Thoracic aorta (tissue), 1 donor: ENCODE measurements around a stretch of chr17.

- RAMPAGE, long total RNA, result no peak
Measured at GRCh38 chr17:45976912-45977617, 22.0 kb upstream of the STH start.

DNA sequence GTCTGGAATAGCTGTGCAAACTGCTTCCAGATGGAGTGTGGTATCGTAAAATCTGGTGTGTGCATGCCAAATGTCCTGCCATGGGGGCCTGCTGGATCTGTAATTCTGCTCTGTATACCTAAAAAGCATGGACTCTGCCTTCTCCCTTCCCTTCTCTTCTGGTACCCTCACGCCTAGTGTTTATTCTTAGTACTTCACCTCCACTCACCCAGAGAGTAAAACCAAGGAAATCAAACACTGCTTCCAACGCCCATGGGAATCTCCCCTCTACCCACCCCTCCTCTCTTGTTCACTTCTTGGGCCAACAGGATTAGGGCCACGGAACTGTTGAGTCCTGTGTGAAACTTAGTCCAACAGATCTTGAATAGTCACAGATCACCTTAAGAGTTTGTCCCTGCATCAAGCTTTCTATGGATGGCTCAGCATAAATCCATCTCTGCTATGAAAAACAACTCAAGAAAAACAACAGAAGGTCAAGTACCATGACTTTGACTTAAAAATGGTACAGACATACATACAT is 38.9 kb downstream of the STH start:
- RAMPAGE, long total RNA, result no peak

DNA sequence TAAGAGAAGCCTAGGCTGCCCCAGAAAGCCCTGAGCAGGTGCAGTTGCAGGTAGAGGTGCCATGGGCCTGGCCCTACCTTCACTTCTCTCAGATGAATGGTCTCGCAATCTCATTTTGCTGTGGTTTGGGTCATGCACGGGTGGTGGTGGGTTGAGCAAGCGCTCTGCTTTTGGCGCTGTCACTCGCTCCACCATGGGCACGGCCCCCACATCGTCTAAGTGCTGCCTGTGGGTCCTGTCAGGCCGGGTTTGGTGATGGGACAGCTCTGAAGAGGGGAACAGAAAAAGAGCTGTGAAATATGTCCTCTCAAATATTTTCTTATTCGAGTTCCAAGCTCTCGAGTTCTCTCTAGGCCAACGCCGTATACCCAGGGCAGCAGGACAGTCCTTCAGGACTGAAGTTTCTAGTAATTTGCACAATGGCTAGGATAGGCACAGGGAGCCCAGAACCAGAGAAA is 39.9 kb downstream of the STH start:
- RAMPAGE, long total RNA, result no peak

DNA sequence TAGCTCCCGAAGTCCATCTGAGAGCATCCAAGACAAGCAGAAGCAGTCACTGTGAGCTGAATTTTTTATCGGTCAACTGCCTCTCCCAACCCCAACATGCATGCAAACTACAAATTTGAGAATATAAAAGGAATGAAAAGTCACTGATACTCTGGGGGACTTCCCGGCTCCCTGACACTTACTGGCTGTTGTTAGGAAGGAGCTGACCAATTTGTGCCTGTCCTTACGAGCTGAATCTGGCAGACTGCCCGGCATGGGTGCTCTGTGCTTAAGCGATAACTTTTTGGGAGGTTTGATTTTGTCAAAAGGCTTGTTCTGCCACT is 40.4 kb downstream of the STH start:
- RAMPAGE, long total RNA, result no peak

GRCh38 chr17:46044022-46044599 is 45.1 kb downstream of the STH start:
- RAMPAGE, long total RNA, result no peak

DNA sequence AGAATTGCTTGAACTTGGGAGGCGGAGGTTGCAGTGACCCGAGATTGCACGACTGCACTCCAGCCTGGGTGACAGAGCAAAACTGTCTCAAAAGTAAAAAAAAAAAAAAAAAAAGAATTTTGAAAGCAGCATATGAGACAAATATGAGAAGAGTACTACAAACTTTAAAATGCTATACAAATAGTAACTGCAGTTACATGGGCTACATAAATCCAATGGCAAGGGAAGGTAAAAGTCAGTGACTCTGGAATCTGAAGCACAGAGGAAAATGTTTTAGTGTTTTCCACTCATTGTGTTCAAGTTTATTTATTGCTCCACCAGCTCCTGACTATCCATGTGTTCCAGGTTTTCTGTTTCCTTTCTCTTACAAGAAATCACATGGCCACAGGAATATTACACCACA is 47.7 kb downstream of the STH start:
- RAMPAGE, long total RNA, result no peak

DNA sequence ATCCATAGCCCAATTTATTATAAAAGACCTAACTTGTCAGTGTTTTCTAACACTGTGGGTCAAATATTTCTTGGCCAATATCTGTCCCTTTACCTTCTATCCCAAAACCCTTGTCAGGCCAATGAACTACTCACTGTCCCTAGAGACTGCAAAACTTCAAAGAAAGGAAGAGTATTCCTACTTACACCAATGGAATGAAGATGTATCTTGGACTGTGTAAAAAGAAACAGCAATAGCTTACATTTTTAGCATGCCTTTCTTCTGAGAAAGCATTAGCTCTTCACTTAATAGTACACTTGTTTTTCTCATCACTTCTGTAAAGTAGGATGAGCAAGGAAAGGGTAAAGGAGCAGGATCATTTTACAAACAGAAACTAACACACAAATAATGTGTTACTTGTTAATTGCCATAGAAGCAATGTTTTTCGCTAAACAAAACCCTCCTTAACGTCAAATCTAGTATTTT is 74.0 kb downstream of the STH start:
- RAMPAGE, long total RNA, result no peak

DNA sequence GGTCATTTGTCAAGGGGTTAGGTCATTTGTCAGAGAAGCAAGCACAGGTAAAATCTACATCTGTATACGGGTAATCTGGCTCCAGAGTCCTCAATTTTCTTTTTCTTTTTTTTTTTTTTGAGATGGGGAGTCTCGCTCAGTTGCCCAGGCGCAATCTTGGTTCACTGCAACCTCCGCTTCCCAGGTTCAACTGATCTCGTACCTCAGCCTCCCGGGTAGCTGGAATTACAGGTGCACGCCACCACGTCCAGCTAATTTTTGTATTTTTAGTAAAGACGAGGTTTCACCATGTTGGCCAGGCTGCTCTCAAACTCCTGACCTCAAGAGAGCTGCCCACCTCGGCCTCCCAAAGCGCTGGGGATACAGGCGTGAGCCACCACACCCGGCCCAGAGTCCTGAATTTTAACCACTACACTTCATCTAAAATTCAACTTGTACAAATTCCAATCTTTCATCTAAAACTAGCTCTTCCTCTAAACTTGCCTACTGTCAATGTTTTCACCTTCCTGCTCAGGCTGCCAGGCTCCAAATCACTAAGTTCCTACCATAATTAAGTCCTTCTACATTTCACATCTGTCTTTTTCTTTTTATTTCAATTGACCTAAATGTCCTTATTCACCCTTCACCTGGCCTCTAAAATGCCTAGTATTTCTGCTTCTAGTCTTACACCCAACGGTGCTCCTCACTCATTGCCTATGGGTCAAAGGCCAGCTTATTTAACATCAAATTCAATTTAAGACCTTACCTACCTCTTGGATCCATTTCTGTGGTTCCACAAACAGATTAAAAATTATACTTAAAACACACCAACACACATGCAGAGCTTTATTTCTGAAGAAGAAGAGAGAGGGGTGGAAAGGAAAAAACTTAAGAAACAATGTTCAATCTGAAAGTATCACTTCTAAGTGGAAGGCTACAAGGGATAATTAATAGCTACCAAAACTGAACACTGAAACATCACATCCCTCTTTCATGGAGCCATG is 73.7 kb downstream of the KANSL1 start:
- RAMPAGE, long total RNA, result no peak

- RAMPAGE, long total RNA, result no peak
Measured at GRCh38 chr17:46151259-46151912, 41.8 kb downstream of the KANSL1 start.

DNA sequence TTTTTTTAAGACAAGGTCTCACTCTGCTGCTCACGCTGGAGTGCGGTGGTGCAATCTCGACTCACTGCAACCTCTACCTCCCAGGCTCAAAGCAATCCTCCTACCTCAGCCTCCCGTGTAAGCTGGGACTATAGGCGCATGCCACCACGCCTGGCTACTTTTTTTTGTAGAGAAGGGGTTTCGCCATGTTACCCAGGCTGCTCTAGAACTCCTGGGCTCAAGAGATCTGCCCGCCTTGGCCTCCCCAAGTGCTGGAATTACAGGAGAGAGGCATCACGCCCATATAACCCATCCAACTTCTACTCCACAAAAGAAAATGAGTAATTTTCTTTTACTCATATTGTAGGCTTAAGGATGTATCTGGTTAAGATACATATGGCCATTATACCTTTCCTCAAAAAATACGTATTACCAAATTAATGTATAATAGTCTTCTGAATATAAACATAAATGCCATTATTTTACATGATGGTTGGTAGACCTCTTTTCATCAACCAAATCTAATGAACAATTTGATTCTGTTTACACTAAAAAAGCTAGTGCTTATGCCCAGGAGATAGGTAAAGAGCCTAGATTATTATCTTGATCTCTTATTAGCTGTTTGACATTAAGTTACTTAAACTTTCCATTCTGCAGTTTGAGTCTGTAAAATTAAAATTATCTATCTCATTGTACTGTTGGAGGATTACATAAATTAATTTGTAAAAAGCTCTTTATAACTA is 32.8 kb downstream of the KANSL1 start:
- RAMPAGE, long total RNA, result no peak

DNA sequence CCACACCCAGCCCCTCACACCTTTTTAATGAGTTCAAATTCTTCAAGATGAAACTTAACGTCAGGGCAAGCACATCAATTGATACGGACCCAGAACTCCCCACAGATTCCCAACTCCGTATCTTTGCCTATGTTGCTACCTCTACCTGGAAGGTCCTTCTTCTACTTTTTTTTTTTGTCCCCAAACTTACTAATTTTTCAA is 11.6 kb downstream of the KANSL1 start:
- RAMPAGE, long total RNA, result no peak

DNA sequence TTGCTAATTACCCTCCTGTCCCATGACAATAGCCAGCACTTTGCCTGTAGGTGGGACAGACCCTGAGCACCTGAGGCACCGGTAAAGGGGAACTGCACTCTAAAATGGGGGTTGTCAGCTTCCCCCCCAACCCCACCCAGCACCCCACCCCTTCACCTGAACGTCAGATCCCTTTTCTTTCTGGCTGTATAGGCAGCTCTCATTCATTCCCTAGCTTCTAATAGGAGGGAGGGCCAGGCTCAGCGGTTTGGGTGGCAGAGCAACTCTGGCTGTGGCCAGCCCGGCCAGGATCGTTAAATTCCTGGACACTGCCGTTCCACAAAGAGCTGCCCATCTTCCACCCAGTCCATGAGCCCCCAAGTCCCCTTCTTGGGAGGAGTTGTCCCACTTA is 45.9 kb downstream of the WNT3 start:
- RAMPAGE, long total RNA, result no peak

DNA sequence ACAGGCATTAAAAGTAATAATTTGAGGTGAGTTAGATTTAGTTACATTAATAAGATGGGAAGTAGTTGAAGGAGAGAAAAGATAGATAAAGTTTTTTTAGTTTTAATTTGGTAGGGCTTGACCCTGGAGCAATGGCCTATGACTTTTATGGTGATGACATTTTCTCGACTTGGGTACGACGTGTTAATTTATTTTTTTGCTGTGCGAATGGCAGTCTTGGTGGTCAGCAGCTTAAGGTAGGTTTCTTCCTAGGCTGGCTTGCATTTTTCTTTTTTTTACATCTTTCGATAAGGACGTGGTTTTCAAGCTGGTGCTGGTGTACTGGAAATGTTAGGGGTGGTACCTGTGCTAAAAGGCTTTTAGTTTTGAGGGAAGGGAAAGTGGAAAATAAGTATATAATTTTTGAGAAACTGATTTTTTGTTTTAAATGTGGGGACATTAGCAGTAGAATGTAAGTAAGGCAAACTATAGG is 87.7 kb upstream of the RPRML start:
- RAMPAGE, long total RNA, result no peak

- RAMPAGE, long total RNA, result no peak
Measured at GRCh38 chr17:47218849-47219535, 9.8 kb downstream of the MYL4 start.

- RAMPAGE, long total RNA, result no peak
Measured at GRCh38 chr17:47230391-47231450, 21.6 kb downstream of the MYL4 start.

DNA sequence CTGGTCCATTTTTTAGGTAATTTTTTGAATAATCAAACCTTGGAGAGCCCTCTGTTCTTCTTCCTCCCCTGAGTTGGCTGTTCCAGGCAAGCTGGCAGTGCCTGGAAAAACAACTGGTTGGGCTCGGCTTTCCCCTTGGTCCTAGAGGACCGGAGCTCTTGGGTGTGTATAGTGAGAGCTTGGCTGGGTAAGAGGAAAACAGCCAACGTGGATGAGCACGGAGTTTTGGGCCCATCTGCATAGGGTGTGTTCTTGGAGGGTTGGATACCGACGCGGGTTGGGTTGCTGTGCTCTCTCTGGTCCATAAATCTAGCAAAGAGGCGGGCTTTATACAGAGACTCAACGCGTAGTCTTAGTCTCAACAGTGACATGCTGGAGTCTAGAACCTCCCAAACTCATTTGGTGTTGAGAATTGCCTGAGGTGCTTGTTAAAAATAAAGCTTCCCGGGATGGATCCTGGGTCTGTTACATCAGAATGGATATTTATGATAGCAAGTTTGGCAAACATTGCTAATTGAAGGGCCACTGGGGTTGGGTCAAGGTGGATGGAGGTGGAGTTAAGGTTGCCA is 23.3 kb downstream of the ITGB3 start:
- RAMPAGE, long total RNA, result no peak

DNA sequence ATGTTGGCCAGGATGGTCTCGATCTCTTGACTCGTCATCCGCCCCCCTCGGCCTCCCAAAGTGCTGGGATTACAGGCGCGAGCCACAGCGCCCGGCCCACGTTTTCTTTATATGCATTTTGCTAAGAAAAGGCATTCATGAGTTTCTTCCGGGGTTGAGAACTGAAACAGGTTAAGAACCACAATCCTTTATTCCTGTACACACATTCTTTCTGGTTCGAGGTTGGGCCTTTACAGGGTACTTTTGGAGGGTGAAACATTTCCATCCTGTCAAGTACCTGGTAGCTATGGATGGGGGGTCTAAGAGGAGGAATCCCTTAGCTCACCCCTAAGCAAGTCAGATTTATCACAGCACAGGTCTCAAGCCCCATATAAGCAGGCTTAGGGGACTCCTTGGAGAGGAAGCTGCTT is 1.1 kb upstream of the KPNB1 start:
- RAMPAGE, long total RNA, result no peak

DNA sequence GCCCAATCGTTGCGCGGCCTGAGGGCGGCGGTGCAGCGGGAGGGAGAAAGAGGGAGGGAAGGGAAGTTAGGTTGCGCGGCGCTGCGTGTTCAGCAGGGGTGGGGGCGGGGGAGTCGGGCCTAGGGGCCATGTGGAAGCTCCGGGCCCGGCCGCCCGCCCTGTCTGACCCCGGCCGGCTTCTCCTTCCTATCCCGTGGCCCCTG is 864 bp downstream of the KPNB1 start:
- RAMPAGE, long total RNA, result no peak

- RAMPAGE, long total RNA, result no peak
Measured at GRCh38 chr17:47699192-47699604, 5.2 kb downstream of the TBKBP1 start.

GRCh38 chr17:47841718-47842391 is 782 bp upstream of the SCRN2 start:
- RAMPAGE, long total RNA, result no peak